LUHMES (cell line): ENCODE results near the genes MOG, PRR3 and ABCF1.

GRCh38 chr6:29656875-29657222 is at the start of gene MOG:
TSS of gene MOG (plus strand) at chr6:29657092.
- PRO-cap = no peak

DNA sequence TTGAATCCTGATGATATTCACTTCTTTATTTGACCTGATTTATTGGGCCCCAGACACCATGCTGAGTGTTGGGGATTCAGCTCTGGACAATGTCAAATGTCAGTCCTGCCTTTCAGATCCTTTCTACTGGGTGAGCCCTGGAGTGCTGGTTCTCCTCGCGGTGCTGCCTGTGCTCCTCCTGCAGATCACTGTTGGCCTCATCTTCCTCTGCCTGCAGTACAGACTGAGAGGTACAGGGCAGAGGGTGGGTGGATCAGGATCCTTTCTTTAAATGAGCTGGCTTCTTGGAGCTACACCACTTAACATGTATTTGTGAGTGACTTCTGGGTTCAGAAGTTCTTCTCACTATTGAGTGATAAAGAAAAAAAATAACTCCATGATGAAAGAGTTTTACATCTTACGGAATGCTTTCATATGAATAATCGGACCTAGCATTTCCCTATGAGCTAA is 9.2 kb downstream of the MOG start:
- PRO-cap = no peak

DNA sequence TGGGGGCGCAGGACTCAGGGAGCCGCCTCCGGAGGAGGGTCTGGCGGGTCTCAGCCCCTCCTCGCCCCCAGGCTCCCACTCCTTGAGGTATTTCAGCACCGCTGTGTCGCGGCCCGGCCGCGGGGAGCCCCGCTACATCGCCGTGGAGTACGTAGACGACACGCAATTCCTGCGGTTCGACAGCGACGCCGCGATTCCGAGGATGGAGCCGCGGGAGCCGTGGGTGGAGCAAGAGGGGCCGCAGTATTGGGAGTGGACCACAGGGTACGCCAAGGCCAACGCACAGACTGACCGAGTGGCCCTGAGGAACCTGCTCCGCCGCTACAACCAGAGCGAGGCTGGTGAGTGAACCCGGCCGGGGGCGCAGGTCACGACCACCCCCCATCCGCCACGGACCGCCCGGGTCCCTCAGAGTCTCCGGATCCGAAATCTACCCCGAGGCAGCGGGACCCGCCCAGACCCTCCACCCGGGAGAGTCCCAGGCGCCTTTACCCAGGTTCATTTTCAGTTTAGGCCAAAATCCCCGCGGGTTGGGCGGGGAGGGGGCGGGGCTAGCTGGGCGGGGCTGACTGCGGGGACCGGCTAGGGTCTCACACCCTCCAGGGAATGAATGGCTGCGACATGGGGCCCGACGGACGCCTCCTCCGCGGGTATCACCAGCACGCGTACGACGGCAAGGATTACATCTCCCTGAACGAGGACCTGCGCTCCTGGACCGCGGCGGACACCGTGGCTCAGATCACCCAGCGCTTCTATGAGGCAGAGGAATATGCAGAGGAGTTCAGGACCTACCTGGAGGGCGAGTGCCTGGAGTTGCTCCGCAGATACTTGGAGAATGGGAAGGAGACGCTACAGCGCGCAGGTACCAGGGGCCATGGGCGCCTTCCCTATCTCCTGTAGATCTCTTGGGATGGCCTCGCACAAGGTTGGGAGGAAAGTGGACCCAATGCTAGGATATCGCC is 634 bp downstream of the HLA-F start:
- PRO-cap = no peak

DNA sequence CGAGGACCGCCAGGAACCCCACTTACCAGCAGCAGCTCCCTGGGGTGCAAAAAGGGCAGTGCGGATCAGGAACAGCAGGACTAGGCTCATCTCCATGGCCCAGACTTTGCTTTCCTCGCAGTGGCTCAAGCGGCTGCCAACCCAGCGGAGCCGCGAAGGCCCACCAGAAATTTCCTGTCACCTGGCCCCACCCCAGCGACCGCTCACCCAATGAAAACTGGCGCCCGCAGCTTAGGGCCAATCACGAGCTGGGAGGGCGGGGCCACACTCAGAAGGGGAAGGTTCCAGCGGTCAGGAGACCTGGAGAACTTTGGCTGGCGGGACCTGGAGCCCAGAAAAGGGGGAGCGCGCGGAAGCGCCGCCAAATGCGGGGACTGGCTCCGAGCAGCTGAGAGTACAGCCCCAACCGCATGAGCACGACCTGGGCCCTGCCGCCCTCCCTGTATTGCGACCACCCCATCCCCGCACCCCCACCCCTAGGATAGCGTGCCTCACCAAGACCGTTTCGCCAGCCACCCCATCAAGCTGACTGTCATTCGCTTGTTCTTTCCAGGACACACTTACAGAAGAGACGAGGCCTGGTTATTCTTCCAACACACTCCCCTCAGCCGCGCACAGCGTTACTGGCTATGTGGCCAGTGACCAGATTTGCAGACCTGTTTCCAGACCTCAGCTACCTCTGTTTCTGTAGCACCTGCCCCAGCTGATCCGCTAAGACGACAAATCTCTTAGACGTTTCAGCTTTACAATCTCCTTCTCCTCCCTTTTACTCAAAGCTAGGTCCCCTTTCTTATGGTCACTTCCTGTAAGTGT is 25.8 kb downstream of the HLA-F start:
- PRO-cap = no peak

DNA sequence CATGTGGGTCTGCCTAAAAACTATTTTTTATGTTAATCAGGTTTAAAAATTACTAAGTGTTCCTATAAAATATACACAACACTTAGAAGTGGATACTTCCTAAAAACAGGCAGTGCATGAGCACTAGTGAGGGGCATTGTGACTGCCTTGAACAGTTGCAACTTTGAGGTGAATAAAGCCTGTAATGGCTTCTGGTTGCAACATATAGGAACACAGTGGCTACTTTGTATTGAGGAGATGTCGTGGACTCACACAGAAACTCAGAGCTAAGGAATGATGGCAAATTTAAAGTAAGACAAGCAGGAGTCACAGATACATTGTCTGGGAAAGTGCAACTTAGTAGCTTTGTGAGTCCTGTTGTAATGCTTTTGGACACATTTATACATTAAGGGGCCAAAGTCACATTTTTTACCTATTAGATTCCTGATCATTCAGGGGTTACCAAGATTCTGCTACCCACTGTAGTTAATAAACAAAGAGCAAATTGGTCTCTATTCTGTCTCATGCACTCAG is 823 bp upstream of the HLA-A start:
- PRO-cap = no peak

GRCh38 chr6:29948981-29949585 is 6.8 kb downstream of the HLA-A start:
- PRO-cap = no peak

- PRO-cap = no peak
Observed at GRCh38 chr6:29976107-29976524, 33.8 kb downstream of the HLA-A start.

- PRO-cap = no peak
Observed at GRCh38 chr6:30129671-30130214, 6.2 kb upstream of the TRIM40 start.

DNA sequence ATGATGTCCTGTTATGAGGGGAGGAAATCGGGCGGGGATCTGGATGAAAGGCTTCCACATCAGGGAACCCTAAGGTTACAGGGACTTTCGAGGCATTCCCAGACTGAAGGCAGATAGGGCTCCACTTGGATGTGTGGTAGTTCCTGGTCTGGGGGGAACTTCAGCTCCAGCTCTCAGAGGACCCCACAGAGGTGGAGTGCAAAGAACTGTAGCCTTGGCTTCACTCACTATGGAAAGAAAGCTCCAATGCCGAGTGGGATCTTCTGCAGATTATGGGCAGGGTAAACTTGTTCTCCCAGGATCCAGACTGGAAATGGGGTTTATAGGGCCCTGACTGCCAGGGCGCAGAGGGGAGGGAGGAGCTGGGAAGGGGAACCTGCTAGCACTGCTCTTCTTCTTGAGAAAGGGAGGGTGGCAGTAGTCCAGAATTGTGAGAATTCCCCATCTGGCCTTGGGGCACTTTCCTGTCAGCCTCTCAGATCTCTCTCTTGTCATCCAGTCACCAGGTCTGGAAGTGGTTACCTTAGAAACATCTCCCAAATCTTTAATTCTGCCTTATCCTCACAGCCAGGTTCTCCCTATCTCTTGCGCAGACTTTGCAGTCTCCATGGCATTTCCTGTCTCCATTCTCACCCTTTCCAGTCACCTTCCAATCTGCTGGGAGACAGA is 894 bp downstream of the TRIM15 start:
- PRO-cap = no peak

GRCh38 chr6:30384963-30385273 is 40.0 kb downstream of the RPP21 start:
- PRO-cap = no peak

DNA sequence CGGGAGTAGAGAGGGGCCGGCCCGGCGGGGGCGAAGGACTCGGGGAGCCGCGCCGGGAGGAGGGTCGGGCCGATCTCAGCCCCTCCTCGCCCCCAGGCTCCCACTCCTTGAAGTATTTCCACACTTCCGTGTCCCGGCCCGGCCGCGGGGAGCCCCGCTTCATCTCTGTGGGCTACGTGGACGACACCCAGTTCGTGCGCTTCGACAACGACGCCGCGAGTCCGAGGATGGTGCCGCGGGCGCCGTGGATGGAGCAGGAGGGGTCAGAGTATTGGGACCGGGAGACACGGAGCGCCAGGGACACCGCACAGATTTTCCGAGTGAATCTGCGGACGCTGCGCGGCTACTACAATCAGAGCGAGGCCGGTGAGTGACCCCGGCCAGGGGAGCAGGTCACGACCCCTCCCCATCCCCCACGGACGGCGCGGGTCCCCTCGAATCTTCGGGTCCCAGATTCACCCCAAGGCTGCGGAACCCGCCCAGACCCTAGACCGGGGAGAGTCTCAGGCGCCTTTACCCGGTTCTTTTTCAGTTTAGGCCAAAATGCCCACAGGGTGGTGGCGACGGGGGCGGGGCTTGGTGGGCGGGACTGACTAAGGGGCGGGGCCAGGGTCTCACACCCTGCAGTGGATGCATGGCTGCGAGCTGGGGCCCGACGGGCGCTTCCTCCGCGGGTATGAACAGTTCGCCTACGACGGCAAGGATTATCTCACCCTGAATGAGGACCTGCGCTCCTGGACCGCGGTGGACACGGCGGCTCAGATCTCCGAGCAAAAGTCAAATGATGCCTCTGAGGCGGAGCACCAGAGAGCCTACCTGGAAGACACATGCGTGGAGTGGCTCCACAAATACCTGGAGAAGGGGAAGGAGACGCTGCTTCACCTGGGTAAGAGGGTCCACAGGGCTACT is 575 bp downstream of the HLA-E start:
- PRO-cap = no peak

DNA sequence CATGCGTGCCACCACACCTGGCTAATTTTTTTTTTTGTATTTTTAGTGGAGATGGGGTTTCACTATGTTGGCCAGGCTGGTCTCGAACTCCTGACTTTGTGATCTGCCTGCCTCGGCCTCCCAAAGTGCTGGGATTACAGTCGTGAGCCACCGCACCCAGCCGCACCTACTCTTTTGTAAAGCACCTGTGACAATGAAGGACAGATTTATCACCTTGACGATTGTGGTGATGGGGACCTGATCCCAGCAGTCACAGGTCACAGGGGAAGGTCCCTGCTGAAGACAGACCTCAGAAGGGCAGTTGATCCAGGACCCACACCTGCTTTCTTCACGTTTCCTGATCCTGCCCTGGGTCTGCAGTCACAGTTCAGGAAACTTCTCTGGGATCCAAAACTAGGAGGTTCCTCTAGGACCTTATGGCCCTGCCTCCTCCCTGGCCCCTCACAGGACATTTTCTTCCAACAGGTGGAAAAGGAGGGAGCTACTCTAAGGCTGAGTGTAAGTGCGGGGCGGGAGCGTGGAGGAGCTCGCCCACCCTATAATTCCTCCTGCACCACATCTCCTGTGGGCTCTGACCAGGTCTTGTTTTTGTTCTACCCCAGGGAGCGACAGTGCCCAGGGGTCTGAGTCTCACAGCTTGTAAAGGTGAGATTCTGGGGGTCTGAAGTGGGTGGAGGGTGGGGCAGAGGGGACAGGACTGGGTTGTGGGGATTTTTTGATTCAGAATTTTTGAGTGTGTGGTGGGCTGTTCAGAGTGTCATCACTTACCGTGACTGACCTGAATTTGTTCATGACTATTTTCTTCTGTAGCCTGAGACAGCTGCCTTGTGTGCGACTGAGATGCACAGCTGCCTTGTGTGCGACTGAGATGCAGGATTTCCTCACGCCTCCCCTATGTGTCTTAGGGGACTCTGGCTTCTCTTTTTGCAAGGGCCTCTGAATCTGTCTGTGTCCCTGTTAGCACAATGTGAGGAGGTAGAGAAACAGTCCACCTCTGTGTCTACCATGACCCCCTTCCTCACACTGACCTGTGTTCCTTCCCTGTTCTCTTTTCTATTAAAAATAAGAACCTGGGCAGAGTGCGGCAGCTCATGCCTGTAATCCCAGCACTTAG is 3.0 kb downstream of the HLA-E start:
- PRO-cap = no peak

DNA sequence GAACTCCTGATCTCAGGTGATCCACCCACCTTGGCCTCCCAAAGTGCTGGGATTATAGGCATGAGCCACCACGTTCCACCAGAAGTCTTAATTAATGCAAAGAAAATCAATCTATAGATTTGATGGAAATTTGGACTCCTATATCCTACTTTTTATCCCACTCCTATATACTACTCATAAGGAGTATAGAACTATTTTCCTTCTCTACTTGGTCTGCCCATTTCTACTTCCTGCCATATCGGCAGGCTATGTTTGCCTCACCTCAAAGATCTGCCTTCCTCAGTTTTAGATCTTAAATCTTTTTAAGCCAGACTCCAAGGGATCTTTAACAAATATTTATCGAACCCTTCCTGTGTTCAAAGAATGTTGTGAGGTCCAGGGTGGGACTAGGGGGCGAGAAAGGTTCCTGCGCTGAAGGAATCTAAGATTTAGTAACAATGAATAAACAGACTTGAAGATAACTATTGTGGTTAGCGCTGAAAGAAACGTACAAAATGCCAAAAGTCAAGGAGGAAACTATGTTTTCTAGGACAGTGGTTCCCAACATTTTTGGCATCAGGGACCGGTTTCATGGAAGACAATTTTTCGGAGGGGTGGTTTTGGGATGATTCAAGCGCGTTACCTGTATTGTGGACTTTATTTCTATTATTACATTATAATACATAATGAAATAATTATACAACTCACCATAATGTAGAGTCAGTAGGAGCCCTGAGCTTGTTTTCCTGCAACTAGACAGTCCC is 6.1 kb downstream of the HLA-E start:
- PRO-cap = no peak

DNA sequence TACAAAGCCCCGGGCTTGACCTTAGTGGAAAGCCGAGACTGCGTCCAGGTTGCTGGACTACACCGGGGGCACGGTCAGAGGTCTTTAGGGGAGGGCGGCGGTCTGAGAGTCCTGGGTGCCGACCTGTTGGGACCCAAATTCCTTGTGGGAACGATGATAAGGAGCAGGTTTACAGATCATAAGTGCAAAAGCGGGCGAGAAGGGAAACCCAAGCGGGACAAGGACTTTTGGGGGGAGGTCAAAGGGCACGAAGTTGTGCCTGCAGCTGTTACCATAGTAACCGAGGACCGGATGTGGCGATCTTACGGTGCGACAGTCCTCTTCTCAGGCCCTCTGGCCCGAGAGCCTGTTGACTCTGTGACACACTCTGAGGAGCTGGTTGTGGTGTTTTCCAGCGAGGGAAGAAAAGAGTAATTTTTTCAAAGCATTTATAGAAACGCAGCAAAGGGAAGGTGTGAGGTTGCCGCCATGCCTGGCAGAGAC is 373 bp upstream of the PRR3 start:
- PRO-cap = bidirectional peak, plus-strand start at position 24 of the sequence, minus-strand start outside the sequence; bidirectional peak, plus-strand start at position 318 of the sequence, minus-strand start at position 343 of the sequence

- PRO-cap = bidirectional peak, plus-strand start at chr6:30557303, minus-strand start at chr6:30557232; unidirectional peak, minus-strand start at chr6:30557662
Observed at GRCh38 chr6:30557164-30558163, at the start of gene PRR3. TSS of gene PRR3 (plus strand) at chr6:30557295.

GRCh38 chr6:30571359-30571914 is at the start of gene ABCF1:
TSS of gene ABCF1 (plus strand) at chr6:30571442.
- PRO-cap = bidirectional peak, plus-strand start at chr6:30571463, minus-strand start at chr6:30571274

DNA sequence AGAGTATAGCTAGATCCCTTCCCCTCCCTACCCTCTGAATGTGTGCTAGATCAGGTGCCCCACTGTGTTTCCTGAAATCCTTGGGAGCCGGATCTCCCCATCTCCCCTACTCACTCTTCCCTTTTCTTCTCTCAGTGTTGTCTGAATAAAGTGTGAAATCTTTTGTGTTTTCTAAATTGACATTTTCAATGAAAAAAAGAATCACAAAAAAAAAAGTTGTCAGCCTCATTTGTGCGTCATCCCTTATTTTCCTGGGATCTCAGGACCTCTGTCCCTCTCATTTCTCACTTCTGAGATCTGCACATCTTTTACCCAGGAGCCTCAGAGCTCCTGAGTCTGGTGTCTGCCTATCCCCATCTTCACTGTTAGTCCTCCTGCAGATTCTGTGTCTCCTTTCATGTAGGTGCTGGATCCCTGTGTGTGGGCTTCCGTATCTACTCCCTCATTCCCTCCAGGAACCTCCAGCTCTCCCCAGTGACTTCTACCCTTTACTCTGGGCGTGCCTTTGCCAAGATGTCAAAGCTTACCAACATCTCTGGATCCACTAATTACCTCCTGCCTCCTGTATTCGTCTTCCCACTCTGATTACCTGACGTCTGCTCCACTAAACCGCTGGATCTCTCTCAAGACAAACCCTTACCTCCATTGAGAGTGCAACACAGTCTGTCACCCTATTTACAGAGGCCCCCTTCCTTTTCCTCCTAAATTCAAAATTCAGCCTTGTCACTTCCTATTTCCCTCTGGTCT is 2.3 kb upstream of the C6orf136 start:
- PRO-cap = no peak

GRCh38 chr6:30647645-30648027 is 703 bp downstream of the C6orf136 start:
- PRO-cap = bidirectional peak, plus-strand start at chr6:30647830, minus-strand start at chr6:30647788

GRCh38 chr6:30670771-30671395 is 1.9 kb downstream of the DHX16 start:
- PRO-cap = no peak

- PRO-cap = no peak
Observed at GRCh38 chr6:30682132-30683301, 3.9 kb downstream of the PPP1R18 start.